Melanocyte of skin (primary cell): ENCODE measurements around a stretch of chr9.

DNA sequence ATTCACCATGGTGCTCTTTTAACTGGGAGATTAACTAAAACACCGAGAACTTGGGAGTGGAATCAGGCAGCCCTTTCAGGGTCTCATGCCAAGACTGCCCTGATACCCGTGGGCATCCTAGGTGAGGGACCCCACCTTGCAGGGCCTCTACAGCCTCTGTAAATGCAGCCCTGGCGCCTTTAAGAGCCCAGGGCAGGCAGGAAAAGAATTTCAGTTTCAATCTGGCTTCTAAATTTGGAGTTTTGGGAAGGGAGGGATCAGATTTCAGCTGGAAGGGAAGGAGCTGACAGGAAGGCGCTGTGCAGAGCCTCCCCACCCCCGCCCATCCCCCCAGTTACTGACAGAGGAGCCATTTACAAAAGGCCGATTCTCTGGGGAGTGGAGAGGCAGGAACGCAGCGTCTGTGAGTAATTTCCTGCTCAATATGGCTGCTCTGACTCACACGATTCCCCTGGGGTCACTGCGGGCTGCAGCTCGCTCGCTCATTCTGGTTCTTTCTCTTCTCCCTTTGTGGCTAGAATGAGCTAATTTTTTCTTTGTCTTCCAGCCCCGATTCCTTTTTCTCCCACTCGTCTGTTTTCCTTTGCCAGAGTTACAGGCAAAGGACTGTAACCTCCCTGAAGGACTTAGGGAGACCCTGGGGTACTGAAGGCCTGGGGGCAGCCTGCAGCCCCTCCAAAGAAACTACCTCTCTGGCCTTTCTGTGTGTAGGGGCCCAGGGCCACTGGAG is 28.7 kb downstream of the PTPA start:
- CAGE, long polyA plus RNA, 2 experiments: no peak in any of the 2 experiments

DNA sequence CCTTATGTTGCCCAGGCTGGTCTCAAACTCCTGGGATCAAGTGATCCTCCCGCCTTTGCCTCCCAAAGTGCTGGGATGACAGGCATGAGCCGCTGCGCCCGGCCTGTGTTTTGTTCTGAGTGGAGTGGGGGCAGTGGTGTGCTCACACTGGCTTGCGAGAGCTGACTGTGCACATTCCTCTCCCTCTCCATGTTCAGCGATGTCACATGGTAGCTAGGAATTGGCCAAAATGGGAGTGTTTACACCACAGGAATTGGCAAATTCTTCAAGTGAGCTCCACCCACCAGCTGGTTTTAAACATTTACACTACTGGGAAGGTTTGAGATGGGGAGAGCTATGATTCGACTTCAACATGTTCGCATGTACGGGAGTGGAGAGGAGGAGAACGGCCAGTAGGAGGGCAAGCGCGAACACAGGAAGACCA is 16.8 kb downstream of the IER5L start:
- CAGE, long polyA plus RNA, 2 experiments: no peak in any of the 2 experiments

DNA sequence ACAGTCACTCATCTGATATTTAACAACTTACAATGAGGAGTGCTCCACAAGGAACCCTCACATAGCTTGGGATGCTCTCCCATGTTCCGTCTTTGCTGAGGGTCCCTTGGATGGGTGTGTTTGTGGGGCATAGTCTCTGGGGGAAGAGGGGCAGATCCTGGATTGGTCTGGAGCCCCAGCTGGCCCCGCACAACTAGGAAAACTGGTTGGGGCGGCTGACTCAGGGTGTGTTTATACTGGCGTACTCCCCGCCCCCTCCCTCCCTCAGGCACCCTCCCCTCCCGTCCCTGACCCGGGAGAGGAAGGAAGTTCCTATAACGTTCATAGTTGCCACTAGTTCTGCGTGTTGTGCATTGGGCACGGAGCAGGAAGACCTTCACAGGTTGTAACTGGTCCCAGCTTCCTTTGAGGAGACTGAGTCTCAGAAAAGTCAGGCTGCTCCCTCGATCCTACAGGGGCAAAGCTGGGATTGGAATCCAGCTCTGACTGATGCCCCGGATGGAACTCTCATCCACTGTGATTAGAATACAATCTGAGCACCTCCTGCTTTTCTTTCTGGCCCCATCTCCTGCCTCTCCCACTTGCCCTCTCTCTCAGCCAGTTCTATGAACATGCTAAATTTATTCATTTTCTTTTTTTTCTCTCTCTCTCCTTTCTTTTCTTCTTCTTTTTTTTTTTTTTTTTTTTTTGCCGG is 11.0 kb downstream of the IER5L start:
- CAGE, long polyA plus RNA, 2 experiments: no peak in any of the 2 experiments

DNA sequence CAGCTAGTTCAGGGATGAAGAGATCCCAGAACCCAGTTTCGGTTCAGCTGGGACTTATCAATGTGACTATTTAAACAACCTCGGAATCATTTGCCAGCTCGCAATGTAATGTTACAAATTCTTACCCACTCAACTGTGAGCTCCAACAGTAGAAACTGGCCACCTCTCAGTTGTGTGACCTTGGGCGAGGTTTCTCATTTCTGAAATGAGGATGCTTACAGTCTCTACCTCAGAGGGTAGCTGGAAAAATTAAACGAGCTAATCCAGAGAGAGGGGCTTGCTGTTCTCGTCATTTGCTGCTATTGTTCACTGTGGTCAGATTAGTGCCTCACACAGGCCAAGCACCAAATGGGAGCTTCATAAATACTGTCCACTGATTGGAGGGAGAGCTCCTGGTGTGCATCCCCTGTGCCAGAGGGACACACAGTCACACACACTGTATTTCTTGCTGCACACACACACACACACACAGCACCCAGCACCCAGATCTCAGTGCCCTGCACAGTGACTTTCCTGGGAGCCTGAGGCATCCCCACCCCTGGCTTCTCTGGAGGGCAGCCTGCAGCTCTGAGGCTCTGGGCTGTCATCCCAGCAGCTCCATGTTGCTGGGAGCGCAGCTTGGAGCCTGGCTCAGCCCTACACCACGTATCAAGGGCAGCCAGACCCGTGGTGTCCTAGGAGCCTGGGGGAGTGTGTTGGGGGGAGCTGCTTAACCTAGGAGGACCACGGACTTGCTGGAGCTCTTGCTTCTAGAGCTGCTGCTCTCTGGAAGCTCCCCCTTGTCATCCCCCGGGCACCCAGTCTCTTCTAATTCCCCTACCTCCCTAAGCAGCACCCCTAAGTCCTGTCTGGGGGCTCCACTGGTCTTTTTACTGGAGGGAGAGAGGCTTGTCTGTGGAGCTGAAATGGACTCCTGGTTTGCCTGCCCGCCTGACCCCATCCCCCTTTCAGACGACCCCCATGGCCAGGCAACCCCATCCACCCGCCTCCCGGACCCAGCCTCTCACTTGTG is 5.4 kb downstream of the IER5L start:
- CAGE, long polyA plus RNA, 2 experiments: no peak in any of the 2 experiments

- CAGE, long polyA plus RNA, 2 experiments: no peak in any of the 2 experiments
Measured at GRCh38 chr9:129253040-129253758, 75.1 kb upstream of the IER5L start.

DNA sequence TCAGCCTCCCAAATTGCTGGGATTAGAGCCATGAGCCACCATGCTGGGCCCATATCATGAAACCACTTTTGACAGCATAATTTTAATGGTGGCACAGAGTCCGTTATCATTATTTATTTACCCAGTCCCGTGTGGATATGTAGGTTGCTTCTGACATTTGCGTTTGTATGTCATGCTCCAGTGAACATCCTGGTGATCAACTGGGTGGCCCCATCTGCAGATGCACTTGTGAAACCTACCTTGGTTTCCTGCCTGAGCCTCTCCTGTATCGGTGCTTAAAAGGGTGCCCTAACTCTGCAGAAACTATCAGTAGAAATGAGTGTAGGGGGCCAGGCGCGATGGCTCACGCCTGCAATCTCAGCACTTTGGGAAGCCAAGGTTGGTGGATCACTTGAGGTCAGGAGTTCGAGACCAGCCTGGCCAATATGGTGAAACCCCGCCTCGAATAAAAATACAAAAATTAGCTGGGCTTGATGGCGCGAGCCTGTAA is 92.1 kb upstream of the IER5L start:
- CAGE, long polyA plus RNA, 2 experiments: no peak in any of the 2 experiments

- CAGE, long polyA plus RNA, 2 experiments: no peak in any of the 2 experiments
Measured at GRCh38 chr9:129315670-129316137, 137.6 kb upstream of the IER5L start.

GRCh38 chr9:129318218-129318862 is 140.3 kb upstream of the IER5L start:
- CAGE, long polyA plus RNA, 2 experiments: no peak in any of the 2 experiments

- CAGE, long polyA plus RNA, 2 experiments: no peak in any of the 2 experiments
Measured at GRCh38 chr9:129414077-129414314, 206.9 kb downstream of the C9orf50 start.

DNA sequence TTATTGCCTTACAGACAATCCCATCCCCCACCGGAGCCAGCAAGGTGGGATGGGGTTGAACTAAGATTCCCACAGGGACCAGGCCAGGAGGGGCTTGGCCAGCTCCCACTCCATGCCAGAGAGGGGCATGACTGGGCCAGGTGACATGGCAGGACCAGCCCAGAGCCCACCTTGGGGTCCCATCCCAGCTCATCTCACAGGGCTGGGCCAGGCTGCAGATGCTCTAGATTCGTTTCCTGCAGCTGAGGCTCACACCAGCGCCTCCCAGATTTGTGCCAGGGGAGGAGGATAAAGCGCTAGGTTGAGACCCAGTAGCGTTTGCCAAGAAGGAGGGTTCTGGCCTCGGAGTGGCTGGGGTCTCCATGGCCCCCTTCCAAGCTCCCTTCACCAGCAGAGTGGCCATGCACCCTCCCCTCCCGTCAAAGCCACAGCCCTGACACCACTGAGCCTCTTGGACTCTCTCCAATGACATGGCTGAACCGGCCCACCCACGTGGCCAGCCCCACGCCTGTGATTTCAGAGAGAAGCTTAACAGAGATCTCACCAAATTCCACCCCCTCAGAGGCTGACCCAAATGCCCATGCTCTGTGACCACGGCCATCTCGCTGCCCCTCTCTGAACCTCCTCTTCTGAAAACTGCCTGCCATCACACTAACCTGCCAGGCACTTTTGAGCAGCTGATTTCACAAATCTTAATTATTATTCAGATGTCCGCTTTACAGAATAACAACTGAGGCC is 155.9 kb downstream of the C9orf50 start:
- CAGE, long polyA plus RNA, 2 experiments: no peak in any of the 2 experiments

GRCh38 chr9:129490560-129490963 is 130.3 kb downstream of the C9orf50 start:
- CAGE, long polyA plus RNA, 2 experiments: no peak in any of the 2 experiments

- CAGE, long polyA plus RNA, 2 experiments: no peak in any of the 2 experiments
Measured at GRCh38 chr9:129497564-129498797, 122.9 kb downstream of the C9orf50 start.

- CAGE, long polyA plus RNA, 2 experiments: no peak in any of the 2 experiments
Measured at GRCh38 chr9:129500585-129501699, 120.0 kb downstream of the C9orf50 start.

GRCh38 chr9:129504806-129505832 is 115.8 kb downstream of the C9orf50 start:
- CAGE, long polyA plus RNA, 2 experiments: no peak in any of the 2 experiments

DNA sequence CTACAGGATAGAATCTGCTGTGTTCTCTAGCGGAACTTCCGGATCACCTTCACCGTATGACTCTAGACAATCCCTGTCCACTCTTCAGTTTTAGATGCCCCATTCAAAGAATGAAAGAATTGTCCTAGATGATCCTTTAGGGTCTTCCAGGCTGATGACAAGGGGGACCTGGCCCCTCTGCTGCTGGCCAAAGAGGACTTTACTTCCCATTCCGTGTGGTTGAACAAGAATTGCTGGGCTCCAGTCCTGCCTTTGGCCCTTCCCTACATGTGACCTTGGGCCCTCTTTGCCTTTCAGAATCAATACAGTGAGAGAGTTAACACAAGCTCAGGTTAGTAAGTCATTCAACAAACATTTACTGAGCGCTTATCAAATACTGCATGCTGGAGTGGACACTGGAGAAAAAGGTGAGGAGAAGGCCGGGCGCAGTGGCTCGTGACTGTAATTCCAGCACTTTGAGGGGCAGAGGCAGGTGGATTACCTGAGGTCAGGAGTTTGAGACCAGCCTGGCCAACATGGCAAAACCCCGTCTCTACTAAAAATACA is 113.1 kb downstream of the C9orf50 start:
- CAGE, long polyA plus RNA, 2 experiments: no peak in any of the 2 experiments

- CAGE, long polyA plus RNA, 2 experiments: no peak in any of the 2 experiments
Measured at GRCh38 chr9:129549574-129550804, 70.9 kb downstream of the C9orf50 start.

GRCh38 chr9:129569611-129570191 is 51.2 kb downstream of the C9orf50 start:
- CAGE, long polyA plus RNA, 2 experiments: no peak in any of the 2 experiments

GRCh38 chr9:129576227-129577409 is 44.3 kb downstream of the C9orf50 start:
- CAGE, long polyA plus RNA, 2 experiments: no peak in any of the 2 experiments

DNA sequence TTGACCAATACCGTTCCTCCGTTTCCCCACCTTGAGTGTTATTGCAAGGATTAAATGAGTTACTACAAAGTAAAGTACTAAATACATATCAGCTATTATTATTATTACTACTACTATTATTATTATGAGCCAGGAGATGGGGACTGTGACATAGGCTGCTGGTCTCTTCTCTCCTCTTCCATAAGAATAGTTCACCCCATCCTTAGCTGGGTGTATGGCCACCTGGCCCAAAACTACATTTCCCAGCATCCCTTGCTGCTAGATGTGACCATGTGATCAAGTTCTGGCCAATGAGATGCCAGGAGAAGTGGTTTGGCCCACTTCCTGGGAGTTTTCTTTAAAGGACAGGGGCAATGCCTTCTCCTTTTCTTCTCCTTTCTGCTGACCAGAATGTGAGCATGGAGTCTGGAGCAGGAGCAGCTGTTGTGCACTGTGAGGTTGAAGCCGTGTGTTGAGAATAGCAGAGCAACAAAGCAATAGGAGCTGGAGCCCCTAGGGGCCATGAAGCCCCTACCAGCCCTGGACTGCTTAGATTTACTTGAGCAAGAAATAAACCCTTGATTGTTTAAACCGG is 36.8 kb downstream of the C9orf50 start:
- CAGE, long polyA plus RNA, 2 experiments: no peak in any of the 2 experiments

- CAGE, long polyA plus RNA, 2 experiments: no peak in any of the 2 experiments
Measured at GRCh38 chr9:129608538-129609598, 12.0 kb downstream of the C9orf50 start.